ENCODE measurements around a stretch of chr12.

- RRBS, 2 experiments = no CpG with 5 or more reads among the region's 2 CpGs
These were observed 139.8 kb upstream of the KRR1 start for GRCh38 chr12:75651129-75651674.

DNA sequence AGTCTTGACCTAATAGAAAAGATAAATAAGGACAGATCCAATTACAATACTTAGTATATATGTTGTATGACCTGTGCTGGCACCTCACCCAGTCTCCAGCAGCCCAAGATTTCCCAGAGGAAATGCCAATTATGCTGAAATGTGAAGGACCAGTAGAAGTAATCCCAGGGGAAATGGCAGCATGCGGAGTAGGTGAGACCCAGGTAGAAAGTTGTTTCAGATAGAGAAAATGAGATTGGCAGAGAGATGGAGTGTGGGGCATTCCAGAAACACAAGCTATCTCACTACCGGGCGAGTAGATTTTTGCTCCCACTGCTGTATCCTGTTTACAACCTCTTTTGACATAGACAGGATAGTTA lies 268.2 kb upstream of the KRR1 start:
- RRBS, 2 experiments = no CpG with 5 or more reads among the region's 3 CpGs

DNA sequence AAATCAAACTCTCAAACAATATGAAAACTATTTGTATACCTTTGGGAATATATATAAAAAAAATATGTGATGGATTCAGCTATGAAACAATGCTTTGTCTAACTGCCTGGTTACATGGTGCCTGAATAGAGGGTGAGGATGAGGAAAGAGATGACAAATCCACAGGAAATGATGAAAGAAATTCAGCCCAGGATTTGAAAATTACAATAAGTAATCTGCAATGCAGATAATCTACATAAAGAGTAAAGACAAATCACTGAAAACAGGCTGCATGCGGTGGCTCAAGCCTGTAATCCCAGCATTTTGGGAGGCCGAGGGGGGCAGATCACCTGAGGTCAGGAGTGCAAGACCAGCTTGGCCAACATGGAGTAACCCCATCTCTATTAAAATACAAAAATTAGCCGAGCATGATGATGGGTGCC lies 150.7 kb downstream of the NAP1L1 start:
- RRBS, 2 experiments = no CpG with 5 or more reads among the region's 3 CpGs

GRCh38 chr12:76054737-76055510 lies 29.6 kb downstream of the NAP1L1 start:
- RRBS, 2 experiments = no CpG with 5 or more reads among the region's 3 CpGs

- RRBS, 2 experiments = no CpG with 5 or more reads among the region's 4 CpGs
These were observed 21.3 kb upstream of the BBS10 start for GRCh38 chr12:76369493-76370033.

GRCh38 chr12:76508610-76508876 lies 51.0 kb downstream of the OSBPL8 start:
- RRBS, 2 experiments = no CpG with 5 or more reads among the region's 3 CpGs

DNA sequence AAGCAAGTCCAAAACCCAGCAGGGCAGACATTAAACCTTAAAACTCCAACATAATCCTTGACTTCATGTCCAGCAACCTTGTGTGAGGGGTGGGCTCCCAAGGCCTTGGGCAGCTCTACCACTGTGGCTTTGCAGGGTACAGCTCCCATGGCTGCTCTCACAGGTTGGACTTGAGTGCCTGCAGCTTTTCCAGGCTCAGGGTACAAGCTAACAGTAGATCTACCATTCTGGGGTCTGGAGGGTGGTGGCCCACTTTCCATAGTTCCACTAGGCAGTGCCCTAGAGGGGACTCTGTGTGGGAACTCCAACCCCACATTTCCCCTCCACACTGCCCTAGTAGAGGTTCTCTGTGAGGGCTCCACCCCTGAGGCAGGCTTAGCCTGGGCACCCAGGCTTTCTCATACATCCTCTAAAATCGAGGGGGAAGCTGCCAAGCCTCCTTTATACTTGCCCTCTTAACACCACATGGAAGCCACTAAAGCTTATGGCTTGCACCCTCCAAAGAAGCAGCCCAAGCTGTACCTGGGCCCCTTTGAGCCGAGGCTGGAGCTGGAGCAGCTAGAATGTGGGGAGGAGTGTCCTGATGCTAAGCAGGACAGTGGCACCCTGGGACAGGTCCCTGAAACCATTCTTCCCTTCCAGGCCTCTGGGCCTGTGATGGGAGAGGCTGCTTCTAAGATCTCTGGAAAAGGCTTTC lies 41.2 kb downstream of the OSBPL8 start:
- RRBS, 2 experiments = no CpG with 5 or more reads among the region's 2 CpGs

GRCh38 chr12:76739040-76739737 lies 24.7 kb upstream of the ZDHHC17 start:
- RRBS, 2 experiments = no CpG with 5 or more reads among the region's 7 CpGs

DNA sequence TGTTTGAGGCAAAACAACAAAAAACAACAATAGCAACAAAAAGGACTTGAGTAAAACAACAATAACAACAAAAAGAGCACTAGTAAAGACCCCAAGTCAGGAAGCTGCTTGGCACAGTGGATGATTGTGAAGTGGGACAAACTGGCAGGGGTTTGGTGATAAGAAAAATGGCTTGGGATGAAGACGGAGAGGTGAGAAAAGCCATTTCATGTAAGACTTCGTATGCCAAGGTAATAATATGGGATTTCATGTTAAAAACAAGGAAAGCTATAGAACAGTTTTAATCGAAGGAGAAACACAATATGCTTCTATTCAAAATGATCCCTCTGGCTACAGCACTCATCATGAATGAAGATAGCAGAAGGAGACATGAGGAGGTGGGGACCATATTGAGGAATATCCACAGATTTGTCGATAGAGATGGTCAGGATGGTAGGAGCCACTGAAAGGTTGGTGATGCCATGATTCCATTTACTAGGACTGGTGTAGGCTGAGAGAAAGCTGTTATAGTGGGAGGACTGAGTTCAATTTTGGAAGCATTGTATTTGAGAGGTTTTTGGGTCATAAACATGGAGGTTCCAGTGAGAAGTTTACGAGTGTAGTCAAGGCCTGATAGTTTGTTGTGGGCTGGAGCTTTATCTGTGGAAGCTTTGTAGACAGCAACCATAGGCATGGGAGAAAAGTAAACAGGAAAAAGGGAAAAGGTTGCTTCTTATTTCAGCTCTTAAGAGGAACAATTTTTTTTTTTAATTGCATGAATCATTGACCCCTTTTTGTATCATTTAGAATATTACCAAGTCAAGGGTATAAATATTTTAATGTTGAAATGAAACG lies 103.8 kb upstream of the NAV3 start:
- RRBS, 2 experiments = no CpG with 5 or more reads among the region's 6 CpGs

- RRBS, 2 experiments = no CpG with 5 or more reads among the region's 1 CpG
These were observed 462.6 kb downstream of the NAV3 start for GRCh38 chr12:78293196-78293824.

- RRBS, 2 experiments = no CpG with 5 or more reads among the region's 2 CpGs
These were observed 275.1 kb downstream of the PAWR start for GRCh38 chr12:79415702-79416015.

- RRBS, 2 experiments = no CpG with 5 or more reads among the region's 13 CpGs
These were observed 148.7 kb downstream of the PAWR start for GRCh38 chr12:79542000-79542619.

GRCh38 chr12:79691640-79691750 lies 731 bp upstream of the PAWR start:
- RRBS, 2 experiments = no CpG with 5 or more reads among the region's 4 CpGs

DNA sequence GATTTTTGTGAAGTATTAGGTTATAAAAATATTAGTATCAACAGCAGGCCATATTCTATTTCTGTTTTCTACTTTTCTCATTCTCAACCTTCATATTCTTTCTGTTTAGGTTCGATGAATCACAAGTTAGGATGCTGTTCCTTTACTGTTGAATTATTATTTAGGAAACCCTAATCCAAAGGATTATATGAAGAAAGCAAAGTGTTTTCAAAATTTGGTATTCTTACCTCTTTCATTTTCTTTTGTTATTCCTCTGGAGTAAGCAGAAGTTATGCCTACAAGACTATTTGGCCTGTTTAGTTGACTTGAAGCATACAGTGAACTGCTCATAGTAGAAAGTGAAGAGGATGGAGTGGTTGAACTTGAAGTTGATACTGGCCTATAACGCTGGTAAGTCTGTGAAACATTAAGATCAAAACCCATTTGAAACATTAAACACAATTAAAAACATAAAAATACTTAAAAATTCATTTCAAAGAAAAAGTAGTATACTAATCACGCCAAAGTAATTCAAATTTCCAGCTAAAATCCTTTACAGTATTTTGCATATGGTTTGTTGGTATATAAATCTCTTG lies 105.9 kb upstream of the PAWR start:
- RRBS, 2 experiments = no CpG with 5 or more reads among the region's 3 CpGs

GRCh38 chr12:79805497-79805921 lies 114.7 kb upstream of the PAWR start:
- RRBS, 2 experiments = no CpG with 5 or more reads among the region's 4 CpGs

DNA sequence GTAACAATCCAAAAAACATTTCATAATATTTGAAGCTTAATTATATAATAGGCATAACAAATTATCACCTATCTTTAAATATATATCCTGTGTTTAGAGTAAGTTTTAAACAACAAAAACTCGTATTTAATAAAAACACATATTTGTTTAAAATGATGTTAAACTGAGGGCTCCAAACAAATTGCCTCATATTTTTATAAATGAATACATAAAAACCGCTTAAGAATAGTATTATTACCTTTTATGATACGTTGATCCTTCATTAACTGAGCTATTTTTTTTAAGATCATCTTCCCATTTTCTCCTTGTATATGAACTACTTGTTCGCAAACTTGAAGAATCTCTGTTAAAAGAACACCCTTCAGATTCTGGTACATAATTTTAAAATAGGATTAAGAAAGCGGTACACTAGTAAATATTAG lies 116.2 kb upstream of the PAWR start:
- RRBS, 2 experiments = no CpG with 5 or more reads among the region's 5 CpGs

- RRBS, 2 experiments = no CpG with 5 or more reads among the region's 1 CpG
These were observed 62.2 kb downstream of the PPP1R12A start for GRCh38 chr12:79872606-79873120.

- RRBS, 2 experiments = no CpG with 5 or more reads among the region's 7 CpGs
These were observed 37.2 kb downstream of the PPP1R12A start for GRCh38 chr12:79897586-79898251.

All from LNCaP clone FGC (cell line).